ENCODE results near the genes SLC22A9 and FLRT1.

- RAMPAGE, total RNA: no peak
Measured at GRCh38 chr11:62752563-62753040, 1.4 kb downstream of the ZBTB3 start.

DNA sequence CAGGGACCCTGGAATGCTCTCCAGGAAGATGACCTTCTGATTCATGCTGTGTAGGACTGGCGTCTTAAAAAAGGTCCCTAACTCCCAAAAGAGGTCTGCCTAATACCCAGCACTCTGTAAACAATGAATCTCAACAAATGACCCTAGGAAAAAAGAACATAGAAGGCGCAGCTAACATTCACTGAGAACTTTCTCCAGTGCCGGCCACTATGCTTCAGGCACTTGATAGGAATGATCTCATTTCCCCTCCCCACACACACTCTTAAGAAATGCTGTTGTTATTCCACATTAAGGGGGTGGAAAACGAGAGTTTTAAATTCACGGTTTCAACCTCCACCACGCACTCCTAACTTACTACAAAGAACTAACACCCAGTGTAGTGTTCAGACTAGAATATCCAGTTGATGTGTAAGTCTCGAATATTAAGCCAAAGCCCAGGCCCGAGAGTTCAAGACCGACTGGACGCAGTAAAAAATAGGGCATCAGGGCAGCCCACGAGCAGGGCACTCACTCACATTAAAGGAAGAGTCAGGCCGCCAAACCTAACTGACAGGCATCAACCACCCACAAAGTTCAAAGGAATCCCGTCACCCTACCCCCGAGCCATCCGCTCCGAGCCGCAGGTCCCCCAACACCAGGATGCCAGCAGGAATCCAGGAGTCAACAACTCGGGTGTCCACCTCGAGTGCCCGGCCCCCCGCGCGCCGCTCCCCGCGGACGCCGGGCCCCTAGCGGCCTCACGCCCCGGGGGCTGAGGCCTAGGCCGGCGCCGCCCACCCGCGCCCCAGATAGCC, 536 bp downstream of the NXF1 start:
- RAMPAGE, total RNA: no peak

- RAMPAGE, total RNA: no peak
Measured at GRCh38 chr11:62881202-62882295, 853 bp downstream of the SLC3A2 start.

- RAMPAGE, total RNA: no peak
Measured at GRCh38 chr11:63369492-63370716, at the start of gene SLC22A9. Gene SLC22A9 (plus strand): TSS chr11:63369785.

DNA sequence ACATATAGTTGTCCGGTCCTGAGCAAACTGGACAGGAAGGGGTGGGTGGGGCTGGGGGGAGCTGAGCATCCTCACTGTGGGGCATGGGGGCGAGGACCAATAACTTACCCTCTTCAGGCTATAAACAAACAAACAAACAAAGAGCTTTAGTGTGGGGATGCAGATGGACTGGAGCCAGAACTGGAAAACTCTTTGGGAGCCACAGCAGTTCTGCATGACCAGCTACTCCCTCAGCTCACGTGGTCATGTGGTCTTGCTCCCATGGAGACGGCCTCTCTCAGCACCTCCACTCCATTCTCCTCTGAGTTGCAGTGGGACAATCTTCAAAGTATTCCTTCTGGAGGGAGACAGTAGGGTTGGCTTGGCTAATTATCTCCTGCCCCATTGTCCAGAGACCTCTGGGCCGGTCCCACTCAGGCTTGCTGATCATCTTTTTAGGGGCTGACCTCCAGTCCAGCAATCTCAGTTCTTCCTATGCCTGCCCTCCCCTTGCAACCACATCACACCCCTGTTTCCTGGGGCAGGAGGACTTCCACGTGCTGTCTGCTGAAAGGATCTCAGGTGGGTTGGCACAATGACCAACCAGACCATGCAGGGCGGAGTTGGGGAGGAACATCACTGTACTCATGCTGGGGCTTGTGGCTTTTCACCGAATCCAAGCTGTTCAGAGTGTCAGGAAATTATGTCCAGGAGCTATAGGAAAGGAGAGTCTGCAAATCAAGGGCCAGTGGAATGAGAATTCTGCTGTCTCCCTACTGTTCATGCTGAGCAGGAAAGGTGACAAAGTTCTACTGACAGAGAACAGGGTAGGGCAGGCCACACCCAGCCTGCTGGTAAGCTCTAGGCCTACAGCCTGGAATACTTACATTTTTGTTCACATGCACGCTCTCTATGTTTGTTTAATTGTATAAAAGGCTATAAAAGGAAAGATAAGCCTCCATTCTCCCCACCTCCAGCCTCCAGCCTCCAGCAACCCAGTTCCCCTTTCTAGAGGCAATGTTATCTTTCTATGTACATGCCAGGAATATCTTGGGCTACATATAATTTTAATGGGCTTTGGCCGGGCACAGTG, 1.5 kb upstream of the PLAAT2 start:
- RAMPAGE, total RNA: no peak

GRCh38 chr11:63622250-63622903, 8.1 kb upstream of the PLAAT3 start:
- RAMPAGE, total RNA: no peak

DNA sequence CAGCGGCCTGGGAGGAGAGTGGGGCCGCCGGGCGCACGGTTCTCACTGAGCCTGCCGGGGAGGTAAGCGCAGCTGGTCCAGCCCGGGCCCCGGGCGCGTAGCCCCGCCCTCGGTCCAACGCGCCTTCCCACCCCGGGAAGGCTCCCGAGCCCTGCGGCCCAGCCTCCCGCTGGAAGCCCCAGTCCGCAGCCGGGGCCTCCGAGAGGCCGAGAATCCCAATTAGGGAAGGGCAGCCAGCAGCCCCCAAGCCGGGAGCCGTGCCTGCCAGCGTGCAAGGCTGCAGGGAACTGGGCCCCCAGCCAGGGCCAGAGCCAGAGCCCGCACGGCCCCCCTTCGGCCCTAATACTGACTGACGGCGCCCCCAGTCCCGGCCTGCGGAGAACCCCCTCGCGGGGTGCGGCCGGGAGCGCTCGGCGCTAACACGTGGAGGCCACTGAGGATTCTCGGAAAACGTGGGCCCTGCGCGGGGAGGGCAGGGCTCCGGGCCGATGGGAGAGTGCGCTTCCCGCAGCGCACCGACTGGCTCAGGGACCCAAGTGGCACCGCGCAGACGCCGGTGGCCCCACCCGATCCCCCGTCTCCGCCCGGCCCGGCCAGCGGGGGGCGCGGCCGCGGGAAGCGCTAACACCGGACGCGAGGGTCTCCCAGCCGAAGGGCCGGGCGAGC, 5.8 kb downstream of the ZFTA start:
- RAMPAGE, total RNA: no peak

GRCh38 chr11:63765212-63765900, 3.2 kb downstream of the ZFTA start:
- RAMPAGE, total RNA: no peak

DNA sequence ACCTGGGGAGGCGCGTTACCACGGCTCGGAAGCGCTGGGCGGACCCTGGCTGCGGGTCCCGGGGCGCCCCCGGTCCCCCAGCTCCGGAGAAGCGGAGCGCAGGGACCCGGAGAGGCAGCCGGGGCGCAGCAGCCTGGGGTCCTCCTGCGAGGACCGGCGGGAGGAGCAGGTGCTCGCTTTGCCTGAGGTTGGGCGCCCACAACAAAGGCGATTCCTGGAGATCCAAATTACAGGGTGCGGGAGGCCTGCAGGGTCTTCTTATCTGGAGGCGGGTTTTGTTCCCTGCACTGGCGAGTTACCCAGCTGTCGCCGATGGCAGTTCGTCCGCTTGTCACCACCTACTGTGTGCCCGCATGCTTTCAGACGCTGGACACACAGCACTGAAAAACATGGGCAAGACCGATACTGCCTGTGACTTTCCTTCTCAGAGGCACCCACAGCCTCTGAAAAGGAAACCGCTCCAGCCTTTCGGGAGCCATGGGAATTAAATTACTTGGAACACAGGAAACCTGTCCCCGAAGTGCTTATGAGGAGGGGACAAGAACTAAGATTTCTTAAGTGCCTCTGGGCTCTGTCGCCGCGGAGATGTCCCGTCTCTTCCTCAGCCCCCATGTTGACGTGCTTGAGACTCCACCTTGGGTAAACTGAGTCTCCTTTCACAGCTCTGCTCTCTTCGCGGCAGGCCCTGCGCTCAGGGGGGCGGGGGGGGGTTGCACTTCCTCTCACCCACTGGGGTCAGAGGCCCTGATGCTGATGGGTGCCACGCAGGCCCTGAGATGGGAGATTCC, 1.3 kb upstream of the ZFTA start:
- RAMPAGE, total RNA: no peak

GRCh38 chr11:63841409-63842035, 2.6 kb downstream of the MARK2 start:
- RAMPAGE, total RNA: no peak

DNA sequence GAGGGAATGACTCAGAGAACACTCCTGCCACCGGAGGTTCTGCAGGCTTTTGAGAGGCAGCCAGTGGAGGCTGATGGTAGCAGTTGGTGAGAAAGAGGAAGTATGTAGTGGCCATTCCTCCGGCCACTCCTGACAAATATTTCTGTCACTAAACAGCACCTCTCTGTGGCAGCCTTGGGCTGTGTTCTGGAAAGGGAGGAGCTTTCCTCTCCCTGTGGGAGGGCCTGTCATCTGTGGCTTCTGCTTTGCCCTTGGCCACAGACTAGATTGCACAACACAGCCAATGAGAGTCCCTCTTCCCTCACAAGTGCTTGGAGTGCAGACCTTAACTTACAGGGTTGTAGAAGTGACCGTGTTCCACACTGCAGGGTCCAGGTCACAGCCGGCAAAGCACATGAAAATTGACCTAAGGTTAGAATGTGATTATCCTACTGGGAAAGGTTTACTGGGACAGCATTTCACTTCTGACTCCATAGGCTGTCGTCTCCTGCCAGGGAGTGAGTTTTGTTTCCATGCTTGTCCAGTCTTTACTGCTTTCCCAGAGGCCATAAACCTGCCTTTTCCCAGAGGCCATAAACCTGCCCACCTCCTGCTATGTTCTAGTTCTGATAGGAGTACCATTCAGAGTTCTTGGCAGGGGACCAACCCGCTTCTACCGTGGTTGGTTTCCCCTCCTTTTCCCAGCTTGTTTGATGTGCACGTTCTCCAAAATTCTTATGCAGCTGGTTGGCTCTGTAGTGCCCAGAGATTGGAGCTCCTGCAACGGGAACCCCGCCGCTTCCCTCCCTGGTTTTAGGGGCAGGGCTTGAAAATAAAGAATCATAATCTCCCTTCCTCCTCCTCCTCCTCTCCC, 33.3 kb downstream of the MARK2 start:
- RAMPAGE, total RNA: no peak

DNA sequence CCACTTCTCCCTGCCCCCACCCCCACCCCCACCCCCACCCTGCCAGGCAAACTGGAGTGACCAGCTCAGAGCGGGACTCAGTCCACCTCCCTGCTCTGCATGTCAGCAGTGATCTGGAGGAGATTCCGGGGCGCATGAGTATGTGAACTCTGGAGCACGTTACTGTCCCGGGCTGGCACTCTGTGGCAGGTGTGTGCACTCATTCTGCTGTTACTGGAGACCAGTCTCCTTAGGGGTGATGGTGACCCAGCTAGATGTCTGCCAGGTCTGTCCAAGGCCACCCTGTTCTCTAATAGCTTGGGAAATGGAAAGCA, 33.9 kb downstream of the MARK2 start:
- RAMPAGE, total RNA: no peak

GRCh38 chr11:63909903-63910808, 6.8 kb downstream of the RCOR2 start:
- RAMPAGE, total RNA: no peak

- RAMPAGE, total RNA: no peak
Measured at GRCh38 chr11:63944877-63945477, 6.2 kb downstream of the NAA40 start.

DNA sequence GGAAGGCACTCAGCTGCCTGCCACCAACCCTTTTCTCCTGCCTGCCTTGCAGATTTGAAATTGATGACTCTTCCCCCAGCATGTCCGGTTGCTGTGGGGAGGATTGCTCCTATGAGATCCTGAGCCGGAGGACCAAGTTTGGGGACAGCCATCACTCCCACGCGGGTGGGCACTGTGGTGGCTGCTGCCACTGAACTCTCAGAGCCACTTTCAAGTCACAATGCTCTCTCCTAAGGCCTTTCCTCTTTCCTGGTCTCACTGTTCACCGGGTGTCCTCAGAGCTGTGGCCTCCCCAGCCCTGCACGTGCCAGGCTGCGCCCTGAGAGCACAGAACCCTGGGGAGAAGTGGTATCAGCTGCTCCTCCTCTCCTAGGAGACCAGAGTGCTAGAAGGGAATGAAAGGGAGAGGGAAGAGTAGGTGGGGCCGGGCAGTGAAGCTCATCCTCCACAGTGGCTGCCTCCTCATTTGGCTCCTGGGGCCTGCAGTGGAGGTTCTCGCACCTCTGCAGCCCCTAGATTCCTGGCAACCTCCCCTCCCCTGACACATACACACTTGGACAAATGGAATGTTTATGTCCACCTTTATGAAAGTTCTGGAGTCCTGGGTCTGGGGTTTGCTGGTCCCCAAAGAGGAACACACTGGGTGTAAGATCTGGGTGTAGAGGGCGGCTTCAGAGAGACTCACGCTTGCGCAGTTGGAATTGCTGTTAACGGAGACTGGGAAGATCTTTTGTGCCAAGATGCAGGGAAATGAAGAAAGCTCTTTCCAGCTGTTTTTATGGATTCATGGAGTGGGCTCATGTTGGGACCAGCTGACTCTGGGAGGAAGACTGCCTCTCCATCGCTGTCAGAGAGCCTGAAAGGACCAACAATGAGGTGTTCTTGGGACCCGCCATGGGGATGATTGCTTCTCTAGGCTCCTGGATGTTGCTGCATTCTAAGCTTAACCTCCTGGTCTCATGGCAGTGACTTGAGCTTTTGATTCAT, 15.8 kb downstream of the NAA40 start:
- RAMPAGE, total RNA: no peak

- RAMPAGE, total RNA: no peak
Measured at GRCh38 chr11:64000487-64001180, 14.4 kb downstream of the OTUB1 start.

GRCh38 chr11:64035439-64036163, at the start of gene FLRT1:
Gene FLRT1 (plus strand): TSS chr11:64035931.
- RAMPAGE, total RNA: no peak

DNA sequence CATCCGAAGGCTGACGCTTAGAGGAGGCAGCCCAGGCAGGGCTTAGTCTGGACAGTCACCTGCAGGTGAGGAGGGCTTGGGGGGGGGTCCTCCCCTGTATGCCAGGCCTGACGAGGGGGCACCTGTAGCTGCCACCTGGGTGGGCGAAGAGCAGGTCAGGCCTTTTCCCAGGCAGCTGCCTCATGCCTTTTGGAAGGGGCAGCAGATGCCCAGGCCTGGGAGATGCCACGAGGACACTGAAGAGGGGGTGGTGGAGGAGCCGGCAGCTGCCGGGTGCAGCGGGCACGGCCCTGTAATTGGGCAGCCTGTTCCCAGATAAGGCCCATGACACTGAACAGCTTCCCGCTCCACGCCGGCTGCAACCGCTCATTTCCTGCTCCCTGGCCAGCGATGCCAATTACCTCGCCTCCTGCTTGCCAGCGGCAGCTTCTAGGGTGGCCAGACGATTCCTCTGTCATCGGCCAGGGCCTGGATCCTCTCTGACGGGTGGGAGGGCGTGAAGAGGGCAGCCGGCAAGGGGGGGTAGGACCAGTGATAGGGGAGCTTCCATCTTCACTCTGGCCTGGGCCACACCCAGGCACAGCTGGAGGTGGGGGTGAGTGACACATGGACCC, 22.7 kb downstream of the FLRT1 start:
- RAMPAGE, total RNA: no peak

DNA sequence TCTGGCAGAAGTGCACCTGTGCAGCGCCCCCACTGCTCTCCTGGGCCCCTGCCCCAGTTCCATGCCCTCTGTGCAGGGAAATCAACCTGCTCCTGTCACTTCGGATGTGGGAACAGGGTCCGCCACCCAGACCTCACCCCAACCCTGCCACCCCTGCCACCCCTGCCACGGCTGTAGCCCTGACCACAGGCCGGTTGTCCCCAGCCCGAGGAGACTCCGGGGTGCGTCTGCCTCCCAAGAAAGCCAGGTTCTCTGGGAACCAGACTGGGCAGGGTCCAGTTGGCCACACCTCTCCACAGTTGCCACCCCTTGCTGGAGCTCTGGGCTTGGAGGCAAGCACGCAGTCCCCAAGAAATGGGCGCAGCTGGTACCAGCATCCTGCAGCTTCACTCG, 51.5 kb downstream of the FLRT1 start:
- RAMPAGE, total RNA: no peak

- RAMPAGE, total RNA: no peak
Measured at GRCh38 chr11:64090974-64091733, 55.4 kb downstream of the FLRT1 start.